Pulmonary lymph node (tissue), 1 donor: ENCODE measurements around the gene ZNF277.

GRCh38 chr7:107079423-107080076 is 35.0 kb downstream of the PRKAR2B start:
- PRO-cap: no peak

GRCh38 chr7:107167550-107167983 is 1.2 kb upstream of the HBP1 start:
- PRO-cap: unidirectional peak, plus-strand start at chr7:107167791

GRCh38 chr7:107491056-107491872 is 21.4 kb downstream of the GPR22 start:
- PRO-cap: no peak

DNA sequence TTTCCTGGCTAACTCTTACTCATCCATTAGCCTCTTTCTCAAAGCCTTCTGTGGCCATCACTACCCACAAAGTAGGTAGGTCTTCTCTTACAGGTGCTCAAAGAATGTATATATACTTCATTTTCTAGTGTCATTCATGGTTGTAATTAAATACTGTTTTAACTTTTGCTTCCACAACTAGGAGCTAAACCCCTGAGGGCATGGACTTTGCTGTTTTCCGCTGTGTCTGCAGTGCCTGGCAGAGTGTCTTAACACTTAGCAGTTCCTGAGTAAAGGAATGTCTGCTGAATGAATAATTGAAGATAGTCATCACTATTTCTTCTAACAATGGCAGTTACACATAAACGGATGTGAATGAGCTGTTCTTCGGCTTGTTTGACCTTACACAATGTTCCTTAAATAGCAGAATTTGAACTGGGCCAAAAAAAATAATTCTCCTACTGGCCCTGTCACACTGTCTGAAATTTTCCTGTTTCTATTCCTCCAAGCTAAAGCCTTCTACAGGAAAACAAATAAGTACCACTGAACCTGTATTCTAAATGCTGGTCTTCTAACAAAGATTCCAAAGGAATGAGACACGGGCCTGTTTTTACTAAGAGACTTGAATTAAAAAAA is 15.2 kb downstream of the BCAP29 start:
- PRO-cap: no peak

DNA sequence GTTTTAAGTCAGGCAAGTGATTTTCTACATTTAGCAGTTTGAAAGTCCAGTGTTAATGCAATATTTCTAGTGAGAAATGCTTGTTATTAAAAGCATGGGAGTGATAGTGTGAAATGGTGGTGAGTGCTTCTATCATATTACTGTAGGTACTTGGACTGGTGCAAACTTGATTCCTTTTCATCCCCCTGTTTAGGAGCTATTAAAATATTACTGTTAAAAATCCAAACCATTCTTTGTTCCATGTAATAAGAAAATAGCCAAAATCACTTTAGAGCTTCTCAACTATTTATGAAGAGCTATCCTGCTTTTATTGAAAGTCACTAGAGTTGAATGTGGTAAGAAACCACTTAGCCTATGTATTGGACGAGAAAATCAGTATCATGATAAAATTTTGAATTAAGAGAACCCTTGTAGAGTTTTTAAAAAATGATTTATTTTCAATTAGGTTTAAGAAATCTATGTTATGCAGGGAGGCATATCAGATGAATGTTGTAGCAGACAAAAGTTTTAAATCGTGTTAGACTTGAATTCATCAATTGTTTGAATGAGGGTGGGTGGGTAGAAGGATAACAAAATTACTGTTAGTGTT is 17.1 kb downstream of the CBLL1 start:
- PRO-cap: no peak

GRCh38 chr7:107917226-107917603 is 26.2 kb downstream of the DLD start:
- PRO-cap: no peak

DNA sequence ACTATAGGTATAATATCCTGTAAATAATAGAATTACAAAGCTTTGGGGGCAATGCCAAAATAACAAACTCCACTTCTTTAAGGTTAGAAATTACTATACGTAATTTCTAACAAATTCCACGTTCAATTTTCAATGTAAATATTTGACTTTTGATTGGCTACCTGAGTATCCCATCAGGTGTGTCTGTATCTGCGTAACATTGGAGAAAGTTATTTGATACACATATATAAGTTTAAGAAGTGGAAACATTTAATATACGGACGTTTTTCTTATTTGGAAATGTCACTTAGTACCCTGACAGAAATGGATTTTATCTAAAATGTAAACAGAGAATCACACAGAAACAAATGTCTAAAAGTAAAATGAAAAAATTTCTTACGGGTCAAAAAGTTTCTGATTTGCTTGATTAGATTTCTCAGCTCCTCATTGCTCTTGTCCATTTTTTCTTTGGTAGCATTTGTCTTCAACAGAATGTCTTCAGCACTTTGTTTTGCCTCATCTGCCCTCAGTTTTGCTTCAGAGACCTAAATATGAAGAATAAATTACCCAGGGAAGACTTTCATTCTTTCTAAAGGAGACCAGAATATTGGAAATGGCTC is 40.1 kb downstream of the DLD start:
- PRO-cap: no peak

DNA sequence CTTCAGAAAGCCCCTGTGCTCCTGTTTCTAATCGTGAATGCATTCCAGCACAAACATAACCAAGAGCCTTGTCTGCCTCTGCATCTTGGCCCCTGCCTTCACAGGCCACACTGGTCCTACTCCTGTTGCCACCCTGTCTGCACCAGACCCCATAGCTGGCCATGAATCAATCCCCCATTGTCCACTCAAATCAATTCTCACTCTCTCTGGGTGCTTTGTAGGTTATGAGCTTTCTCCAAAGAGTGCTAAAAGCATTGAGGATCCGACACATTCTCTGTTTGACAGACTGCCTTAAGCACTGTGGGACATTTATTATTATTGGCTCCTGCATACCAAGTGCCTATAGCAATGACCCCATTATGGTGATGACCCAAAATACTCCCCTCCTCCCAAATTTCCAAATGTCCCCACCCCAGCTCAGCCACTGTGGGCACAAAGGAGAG is 55.5 kb downstream of the LAMB1 start:
- PRO-cap: no peak

- PRO-cap: no peak
Observed at GRCh38 chr7:107971637-107972549, 31.1 kb downstream of the LAMB1 start.

- PRO-cap: no peak
Observed at GRCh38 chr7:111205400-111206222, 114.7 kb downstream of the LRRN3 start.

DNA sequence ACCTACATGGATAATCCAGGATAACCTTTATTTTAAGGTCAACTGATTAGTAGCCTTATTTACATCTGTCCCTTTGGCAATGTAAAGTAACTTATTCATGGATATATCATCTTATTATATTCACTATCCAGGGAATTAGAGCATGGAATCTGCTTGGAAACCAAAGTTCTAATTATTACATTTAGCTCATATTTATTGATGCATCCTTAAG is 85.5 kb downstream of the IMMP2L start:
- PRO-cap: no peak

DNA sequence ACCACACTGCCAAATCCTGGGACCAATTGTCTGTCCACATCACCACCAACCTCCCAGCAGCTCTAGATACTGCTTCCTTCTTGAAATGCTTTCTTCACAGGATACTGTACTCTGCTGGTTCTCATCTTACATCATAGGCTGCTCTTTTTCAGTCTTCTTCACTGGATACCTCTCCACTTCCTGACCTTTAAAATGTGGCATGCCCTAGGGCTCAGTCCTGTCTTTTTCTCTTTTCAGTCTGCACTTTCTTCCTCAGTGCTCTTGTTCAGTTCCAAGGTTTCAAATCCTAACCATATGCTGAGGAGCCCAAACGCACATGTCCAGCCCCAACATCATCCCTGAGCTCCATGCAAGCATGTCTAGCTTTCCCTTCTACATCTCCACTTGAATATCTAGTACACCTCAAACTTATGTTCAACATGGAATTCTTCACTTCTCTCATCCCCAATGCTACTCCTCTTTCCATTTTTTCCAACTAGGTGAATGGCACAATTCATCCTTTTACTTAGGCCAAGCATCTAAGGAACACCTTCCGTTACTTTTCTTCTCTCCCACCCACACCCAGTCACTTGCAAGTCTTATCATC is 255.8 kb upstream of the IMMP2L start:
- PRO-cap: no peak

DNA sequence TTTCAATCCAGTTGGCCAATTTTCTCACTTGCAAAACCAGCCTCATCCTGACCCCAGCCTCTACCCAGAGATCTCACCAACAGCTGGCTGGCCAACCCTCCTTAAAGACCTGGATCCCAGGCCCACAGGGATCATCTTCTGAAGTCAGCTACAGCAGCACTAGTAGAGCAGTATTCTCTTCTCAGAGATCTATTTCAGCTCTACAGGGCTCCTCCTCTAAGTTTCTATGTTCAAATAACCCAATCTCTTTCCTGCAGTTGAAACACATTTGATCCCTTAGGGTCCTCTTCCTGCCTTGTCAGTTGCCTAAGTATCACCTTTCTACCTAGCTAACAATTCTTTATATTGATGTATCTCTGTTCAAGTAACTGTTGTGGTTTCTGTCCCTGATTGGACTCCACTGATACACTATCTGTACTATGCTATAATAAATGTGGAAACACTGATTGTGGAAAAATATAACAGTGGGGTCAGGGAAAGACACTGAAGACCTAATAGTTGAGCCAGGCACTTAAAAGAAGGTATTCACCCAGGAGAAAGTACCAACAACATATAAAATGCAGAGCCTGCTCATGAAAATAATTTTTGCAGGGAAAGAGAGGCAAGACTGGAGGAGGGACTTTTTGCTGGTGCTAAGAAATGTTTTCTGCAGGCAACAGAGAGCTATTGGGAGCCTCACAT is 131.4 kb downstream of the DOCK4 start:
- PRO-cap: no peak

GRCh38 chr7:112204904-112205300 is 1.3 kb downstream of the DOCK4 start:
- PRO-cap: unidirectional peak, minus-strand start at chr7:112205107

GRCh38 chr7:112206509-112207527 is at the start of gene ZNF277:
Gene ZNF277 (plus strand): TSS chr7:112206695.
- PRO-cap: bidirectional peak, plus-strand start at chr7:112206716, minus-strand start at chr7:112206389

DNA sequence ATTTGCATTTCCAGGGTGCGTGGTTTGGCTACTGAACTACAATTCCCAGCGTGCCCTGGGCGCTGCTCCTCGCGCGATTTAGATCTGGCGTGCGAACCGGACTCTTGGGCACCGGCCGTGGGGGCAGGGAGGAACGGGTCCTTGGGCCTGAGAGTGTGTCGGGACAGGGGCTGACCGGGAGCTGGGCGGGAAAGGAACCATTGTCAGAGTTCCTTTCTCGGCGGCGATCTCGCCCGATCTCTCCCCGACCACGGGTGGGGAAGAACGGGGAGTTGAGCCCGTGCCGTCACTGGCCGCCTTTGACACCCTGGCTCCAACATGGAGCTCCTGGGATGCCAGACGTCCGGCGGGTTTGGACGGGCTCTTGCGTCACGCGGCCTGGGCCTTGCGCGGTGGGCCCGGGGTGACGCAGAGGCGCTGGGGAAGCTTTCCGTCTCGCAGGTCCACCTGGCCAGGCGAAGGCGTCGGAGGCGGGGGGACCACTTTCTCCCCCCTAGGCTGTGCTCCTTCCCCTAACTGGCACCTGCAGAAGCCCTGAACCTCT is 697 bp downstream of the IFRD1 start:
- PRO-cap: bidirectional peak, plus-strand start at position 107 of the sequence, minus-strand start outside the sequence; bidirectional peak, plus-strand start at position 458 of the sequence, minus-strand start at position 327 of the sequence

DNA sequence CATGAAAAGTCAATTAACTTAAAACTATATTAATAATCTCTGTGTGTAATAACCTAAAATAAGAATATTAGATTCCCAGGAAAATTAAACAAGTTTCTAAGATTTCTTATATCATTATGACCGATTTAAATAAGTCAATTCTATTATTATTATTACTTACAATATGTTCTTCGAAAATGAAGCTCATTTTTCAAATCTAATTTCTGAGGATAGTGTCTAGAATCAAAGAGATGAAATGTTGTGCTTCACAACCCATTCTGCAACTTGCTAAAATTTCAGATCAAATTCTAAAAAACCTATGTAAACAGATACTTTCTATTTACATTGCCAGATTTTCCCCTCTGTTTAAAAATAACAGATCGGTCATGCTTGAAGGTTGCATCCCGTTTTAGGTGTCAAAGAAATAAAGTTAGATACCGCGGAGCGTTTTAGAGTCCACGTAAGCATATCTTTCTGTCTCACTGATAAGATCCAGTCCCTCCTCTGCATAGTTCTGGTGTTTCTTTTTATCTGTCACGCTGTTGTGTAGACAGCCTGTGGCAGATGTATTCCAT is 37.4 kb upstream of the BMT2 start:
- PRO-cap: no peak

GRCh38 chr7:114084986-114086048 is 166.5 kb upstream of the PPP1R3A start:
- PRO-cap: bidirectional peak, plus-strand start at chr7:114085888, minus-strand start at chr7:114085772

DNA sequence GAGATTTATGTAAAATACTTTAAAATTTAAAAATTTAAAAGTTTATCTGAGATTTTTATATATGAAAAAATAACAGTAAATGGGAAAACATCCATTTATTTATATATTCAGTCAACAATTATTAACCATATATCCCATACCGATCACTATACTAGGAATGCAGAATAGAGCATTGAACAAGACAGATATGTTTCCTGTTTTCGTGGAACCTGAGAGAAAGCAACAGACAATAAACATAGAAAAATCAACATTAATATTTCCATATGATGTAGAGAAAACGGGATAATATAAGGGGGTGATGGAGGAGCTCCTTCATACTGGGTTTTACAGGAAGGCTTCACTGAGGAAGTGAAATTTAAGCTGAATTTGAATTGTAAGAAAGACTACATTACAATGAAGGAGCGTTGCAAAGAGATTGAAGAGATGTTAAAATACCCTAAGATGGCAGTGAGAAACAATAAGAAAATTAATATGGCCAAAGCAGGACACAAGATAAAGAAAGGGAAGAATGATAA is 17.4 kb upstream of the FOXP2 start:
- PRO-cap: no peak

DNA sequence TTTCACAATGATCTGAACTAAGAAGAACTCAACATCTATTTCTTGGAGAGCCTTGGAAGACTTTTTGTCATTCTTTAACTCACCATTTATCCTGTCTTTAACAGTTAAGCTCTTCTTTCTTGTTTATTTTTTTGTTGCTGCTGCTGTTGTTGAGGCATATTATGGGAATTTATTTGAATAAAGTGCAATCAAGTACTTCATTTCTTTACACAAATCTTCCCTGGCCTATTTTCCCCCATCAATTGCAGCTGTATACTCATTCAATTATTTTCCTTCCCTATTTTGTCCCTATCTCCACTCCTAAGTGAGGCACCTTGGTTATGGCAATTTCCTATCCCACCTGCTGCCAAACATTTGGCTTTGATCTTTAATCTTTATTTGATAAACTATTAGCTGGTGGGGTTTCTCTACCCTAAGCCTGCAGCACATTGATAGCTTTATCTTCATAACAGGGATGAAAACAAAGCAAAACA is 143.1 kb downstream of the MDFIC start:
- PRO-cap: no peak